H4 (cell line): ENCODE measurements around a stretch of chr2.

DNA sequence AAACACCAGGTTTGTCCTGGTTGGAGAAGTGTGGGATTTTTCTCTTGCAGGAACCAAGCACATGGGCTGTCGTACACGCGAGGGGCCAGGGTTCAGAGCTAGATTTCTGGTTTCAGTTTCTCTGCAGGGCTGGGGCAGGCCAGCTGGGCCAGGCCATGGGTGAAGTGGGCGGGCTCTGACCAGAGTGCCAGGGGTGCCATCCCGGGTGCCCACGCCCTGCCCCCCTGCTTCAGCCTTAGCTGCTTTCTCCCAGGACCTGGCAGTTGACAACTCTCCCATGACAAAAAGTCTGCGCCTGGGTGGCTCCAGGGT, 51.3 kb upstream of the SLC1A4 start:
- RAMPAGE, long total RNA = no peak

- RAMPAGE, long total RNA = no peak
Observed at GRCh38 chr2:65072186-65073000, 16.2 kb downstream of the CEP68 start.

DNA sequence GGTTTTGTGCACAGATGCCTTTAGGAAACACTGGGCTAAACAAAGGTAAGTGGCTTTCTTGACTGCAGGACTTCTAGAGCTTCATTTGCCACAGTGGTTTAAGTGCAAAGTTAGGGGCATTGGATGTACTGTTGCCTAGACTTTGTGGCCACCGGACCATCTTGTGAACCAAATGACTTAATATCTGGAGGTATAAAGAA, 17.0 kb downstream of the CEP68 start:
- RAMPAGE, long total RNA = no peak

GRCh38 chr2:65128506-65129194, 1.3 kb downstream of the RAB1A start:
- RAMPAGE, long total RNA = no peak

DNA sequence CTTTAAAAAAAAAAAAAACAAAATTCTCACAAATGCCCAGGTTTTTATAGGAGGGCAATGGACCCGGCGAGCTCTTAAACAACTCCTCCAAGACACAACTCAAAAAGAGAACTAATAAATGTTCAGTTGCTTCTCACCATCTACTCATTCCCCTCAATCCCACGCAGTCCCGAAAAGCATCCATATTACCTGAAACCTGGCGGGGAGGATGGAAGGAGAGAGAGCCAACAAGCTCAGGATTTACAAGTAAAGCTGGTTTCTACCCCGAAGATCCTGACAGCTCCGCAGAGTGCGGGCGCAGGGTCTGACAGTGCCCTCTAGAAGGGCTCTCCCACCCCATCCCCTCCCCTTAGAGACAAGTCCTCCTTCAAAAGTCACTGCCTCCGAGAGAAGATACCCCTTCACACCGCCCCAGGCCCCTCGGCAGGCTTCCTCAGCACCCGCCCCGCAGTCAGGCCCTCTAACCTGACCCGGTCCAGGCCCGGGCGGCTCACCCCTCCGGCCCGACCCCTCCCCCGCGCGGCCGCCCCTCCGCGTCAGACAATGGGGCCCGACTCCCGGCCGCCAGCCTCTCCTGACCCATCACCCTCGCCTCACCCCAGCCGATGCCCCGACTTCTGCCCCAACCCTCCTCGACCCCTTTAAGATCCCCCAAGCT, 582 bp downstream of the RAB1A start:
- RAMPAGE, long total RNA = no peak

DNA sequence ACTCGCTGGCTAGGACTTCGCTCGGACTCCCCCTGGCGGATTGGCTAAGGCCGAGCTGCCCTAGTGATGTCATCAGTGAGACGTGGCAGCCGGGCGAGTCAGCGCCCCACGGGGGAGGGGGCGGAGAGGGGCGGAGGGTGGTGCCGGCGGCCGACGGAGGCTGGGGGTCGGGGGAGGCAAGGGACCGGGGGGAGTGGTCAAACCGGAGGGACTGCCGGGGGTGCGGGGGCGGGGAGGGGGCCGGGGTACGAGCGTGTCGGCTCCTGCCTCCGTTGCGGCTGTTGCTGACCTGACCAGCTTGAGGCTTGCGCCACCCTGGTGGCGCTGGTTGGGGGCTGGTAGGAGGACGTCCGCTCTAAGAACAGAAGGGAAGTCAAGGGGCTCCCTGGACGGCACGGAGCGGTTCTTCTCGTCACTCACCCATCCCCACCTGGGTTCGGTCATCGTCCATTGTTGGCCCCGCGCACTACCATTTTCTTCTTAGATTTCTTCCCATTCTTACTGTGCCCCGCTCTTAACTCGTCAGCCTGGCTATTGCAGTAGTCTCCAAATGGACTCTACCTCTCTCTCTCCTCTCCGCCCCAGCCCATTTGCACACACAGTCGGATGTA, 576 bp upstream of the RAB1A start:
- RAMPAGE, long total RNA = no peak

GRCh38 chr2:65170451-65171085, 40.7 kb upstream of the RAB1A start:
- RAMPAGE, long total RNA = no peak

GRCh38 chr2:65269896-65270357, 42.3 kb downstream of the ACTR2 start:
- RAMPAGE, long total RNA = no peak

GRCh38 chr2:65385344-65385712, 47.1 kb downstream of the SPRED2 start:
- RAMPAGE, long total RNA = no peak

- RAMPAGE, long total RNA = no peak
Observed at GRCh38 chr2:65395419-65396079, 36.9 kb downstream of the SPRED2 start.

DNA sequence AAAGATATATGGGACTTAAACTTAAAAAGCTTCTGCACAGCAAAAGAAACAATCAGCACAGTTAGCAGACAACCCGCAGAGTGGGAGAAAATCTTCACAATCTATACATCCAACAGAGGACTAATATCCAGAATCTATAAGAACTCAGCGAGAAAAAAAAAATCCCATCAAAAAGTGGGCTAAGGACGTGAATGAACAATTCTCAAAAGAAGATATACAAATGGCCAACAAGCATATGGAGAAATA, 34.1 kb downstream of the SPRED2 start:
- RAMPAGE, long total RNA = no peak

GRCh38 chr2:65422058-65422772, 10.2 kb downstream of the SPRED2 start:
- RAMPAGE, long total RNA = no peak

DNA sequence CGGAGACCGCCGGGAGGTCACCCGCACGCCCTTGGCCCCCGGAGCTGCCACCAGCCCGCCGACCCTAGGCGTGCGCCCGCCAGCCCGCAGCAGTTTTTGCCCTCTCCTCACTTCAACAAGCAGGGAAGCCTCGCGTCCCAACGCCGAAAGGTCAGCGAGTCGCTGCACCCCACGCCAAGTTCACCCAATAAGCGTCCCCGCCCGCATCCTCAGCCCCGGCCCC, 798 bp downstream of the SPRED2 start:
- RAMPAGE, long total RNA = no peak

- RAMPAGE, long total RNA = no peak
Observed at GRCh38 chr2:65435699-65436232, 3.4 kb upstream of the SPRED2 start.

DNA sequence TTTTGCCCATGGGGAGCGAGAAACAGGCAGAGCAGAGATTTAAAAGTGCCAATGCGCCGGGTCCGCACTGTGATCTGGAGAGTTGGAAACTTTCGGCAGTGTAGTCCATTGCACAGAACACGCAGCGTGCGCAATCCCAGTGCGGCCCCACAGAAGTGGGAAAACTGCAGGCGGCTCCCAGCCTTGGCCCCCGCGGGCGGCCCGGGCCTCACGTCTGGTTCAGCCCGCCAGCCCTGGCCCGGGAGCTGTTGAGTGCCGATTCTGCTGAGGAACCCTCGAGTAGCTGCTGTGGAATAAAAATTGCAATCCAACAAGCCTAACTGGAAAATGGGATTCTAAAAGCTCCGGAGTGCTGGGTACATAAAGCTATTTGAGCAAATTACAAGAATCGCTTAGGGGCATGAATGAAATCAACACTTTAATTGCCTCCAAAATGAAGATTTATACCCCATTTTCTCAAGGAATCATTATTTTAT, 9.6 kb downstream of the MEIS1 start:
- RAMPAGE, long total RNA = no peak

GRCh38 chr2:66529749-66530305, 94.9 kb downstream of the MEIS1 start:
- RAMPAGE, long total RNA = no peak

DNA sequence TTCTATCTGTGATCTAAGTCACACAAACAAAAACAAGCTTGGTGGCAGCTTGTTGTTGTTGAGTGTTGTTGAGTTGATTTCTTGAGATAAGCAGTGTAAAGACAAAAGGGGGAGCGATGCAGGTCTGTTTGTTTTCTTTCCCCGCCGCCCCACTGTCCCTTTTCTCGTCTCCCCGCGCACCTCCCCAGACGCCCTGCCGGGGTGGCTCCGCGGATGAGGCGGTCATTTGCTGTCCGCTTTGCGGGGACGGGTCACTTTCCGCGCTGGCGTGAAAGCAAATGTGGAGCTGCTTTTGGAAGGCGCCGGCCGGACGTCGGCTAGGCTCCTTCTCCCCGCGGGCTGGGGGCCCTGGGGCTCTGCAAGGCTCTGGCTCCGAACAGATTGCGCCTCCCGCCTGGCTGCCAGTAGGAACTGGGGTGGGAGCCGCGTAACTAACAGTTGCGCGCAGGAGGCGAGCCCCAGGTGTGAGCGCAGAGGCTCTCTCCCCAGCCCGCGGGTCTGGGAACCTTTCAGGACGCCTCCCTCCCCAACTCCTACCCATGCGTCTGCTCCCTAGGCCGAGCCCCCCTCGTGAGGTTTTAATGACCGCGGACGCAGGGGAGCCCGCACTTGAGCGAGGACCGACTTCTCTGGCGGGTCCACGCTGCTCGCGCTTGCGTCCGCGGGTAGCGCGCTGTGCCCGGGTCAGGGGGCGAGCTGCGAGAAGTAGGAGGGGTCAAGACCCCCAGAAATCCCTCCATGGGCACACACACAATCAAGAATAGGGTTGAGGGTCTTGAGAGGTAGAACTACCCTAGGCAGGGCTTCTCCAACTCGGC, 146.6 kb downstream of the MEIS1 start:
- RAMPAGE, long total RNA = no peak

DNA sequence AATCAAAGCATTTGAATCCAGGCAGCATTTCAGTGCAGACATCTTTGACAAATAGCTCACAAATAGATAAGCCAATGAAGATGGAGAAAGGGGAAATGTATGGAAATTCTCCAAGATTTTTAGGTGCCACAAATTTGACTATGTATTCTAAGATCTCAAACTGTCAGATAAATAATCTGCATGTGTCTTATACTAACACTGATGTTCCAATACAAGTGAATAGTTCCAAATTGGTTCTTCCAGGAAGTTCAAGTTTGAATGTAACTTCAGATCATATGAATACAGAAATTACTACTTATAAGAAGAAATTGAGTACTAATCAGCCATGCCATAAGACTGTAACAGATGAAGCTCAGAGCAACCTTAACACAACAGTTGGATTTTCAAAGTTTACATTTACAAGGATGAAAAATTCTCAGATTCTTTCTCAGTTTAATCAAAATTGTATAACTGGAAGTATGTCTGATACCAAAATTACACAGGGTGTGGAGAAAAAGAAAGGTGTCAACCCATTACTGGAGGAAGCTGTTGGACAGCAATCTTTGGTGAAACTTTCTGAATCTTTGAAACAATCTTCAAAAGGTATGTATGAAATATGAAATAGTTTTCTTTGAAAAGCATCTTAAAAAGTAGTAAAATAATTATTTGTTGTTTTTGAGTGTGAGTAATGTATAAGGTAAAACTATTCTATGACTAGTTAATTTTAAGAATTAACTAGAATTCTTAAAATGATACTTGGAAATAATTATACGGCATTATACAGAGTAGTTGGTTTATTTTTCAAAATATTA, 7.8 kb downstream of the ETAA1 start:
- RAMPAGE, long total RNA = no peak

DNA sequence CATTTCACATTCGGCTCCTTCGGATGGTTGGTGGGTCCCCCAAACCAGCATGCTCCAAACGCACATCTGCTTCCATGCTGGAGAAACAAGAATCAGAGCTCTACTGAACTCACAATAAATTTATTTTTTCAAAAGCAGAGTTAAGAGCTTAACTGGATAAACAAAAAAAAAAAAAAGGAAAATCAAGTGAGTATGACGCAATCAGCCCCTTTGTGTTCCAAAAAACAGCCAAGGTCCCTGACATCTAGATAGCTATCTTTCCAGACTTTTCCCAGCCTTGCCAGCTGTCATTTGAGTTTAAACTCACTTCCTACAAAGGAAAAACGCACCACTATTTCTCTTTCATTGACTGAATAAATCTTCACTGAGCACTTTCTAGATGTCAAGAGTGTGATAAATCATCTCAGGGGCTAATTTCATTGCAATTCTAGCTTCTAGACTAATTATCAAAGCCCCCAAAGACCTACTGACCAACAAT, 290.0 kb downstream of the C1D start:
- RAMPAGE, long total RNA = no peak

GRCh38 chr2:68389304-68389827, 24.3 kb downstream of the PLEK start:
- RAMPAGE, long total RNA = no peak